Fallopian tube (tissue), 1 donor: ENCODE measurements around the gene SF3B5.

- PRO-cap, result no peak
Measured at GRCh38 chr6:143332930-143333561, 117.4 kb downstream of the ADAT2 start.

DNA sequence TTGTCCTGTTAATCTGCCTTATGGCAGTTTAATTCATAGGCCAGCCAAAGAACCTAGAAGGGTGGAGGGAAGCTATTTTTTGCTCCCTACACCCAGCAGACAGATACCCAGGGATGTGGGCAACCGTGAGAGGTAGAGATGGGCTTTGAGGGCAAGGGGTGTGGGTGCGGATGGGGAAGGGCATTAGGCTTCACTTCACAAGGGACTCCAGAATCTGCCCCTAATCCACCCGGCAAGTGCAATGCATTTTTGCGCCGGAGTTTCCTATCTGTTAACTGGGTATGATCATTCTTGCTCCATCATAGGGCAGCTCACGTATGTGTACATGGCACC, 24.7 kb upstream of the FUCA2 start:
- PRO-cap, result no peak

- PRO-cap, result no peak
Measured at GRCh38 chr6:143538139-143538493, 26.6 kb upstream of the FUCA2 start.

DNA sequence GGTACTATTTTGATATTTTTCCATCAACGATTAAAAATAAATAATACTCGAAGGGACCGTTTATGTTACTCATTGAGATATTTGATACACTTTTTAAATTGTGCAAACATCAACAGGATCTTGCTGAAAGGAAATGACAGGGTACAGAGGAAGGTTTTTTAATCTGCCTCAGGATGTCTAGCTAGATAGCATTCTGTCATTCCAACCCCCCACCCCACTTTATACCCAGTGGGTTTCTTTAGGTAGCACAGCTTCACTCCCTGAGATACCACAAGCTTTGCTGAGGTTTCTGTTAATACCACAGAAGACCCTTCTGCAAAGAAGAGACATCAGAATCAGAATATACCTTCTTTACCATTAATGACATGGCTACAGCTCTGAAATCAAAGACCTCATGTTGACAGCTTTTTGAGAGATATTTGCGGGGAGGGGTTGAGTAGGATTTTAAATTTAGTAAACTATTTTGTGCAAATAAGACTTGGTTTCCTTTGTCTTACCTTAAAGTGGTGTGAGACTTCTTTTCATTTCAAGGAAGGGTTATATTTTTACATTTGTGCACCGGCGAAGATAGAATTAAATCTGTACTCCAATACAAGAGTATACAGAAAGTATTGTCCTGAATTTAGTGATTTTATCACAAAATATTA, 1.4 kb downstream of the PHACTR2 start:
- PRO-cap, result no peak

GRCh38 chr6:143755479-143755891, 77.7 kb downstream of the PHACTR2 start:
- PRO-cap, result no peak

- PRO-cap, result no peak
Measured at GRCh38 chr6:143949274-143949820, 58.7 kb downstream of the PLAGL1 start.

DNA sequence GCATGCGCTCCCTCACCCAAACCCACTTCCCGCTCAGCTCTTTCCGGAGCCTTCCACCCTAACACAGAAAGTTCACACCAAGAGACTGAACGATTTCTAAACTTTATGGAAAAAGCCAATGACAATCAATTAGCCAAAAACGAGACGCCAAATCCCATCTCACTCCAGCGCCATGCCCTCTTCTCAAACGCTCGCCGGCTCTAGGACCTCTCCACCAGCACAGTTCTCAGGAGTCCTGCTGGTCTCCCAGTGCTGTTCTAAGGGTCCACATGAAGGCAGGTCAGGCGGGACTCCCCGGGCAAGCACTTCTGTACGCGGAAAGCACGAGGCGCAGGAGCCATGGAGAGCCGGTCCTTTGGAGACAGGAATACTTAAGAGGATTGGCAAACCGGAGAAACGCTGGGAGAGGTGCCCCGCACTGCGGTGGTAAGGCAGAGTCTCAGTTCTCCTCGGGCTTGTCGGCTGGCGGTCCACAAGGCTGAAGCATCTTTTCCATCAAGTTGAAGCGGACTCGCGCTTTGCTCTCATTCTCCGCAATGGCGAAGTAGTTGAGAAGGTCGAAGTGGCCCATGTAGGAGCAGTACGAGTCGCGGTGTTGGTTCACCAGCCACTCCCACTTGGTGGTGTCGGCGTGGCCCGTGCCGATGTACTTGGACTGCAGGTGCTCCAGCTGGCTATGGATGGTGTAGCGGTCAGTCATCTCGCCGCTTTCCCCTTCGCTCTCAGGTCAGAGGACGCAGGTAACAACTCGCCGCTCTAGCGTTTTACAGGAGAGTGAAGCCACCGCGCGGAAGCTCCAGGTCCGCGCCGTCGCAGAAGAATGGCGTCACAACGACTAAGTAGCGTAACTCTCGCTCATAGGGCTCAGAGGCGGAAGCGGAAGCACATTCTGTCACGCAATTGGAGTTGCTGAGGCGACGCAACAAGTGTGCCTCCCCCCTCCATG, at the start of gene SF3B5:
TSS of gene SF3B5 (minus strand) at position 776 of the 946 bp plus-strand sequence.
- PRO-cap, result bidirectional peak, plus-strand start outside the sequence, minus-strand start at position 822 of the sequence

DNA sequence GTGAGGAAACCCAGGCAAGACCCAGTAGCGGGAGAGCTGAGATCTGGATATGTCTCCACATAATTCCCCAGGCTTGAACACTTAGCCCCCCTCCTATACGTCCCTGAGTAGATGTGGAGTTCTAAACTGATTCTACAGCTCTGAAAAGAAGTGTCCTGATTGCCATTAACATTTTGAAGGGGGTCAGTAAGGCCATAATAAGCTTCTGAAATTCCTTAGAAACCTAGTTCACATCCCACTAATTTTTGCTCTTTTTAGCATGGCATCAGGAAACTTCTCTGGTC, 20.7 kb downstream of the STX11 start:
- PRO-cap, result no peak

DNA sequence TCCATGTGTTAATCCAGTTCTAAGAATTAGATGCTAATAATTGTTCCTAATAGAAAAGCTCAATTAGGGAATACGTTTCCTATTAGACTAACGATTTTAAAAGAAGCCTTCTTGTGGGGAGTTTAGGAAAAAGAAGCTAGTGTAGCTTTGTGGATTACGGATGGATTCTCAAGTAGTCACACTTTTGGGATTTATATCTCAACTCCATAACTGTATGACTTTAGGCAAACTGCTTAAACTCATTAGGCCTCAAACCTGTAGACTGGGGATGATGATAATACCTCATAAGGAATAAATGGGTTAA, 27.6 kb downstream of the STX11 start:
- PRO-cap, result no peak

DNA sequence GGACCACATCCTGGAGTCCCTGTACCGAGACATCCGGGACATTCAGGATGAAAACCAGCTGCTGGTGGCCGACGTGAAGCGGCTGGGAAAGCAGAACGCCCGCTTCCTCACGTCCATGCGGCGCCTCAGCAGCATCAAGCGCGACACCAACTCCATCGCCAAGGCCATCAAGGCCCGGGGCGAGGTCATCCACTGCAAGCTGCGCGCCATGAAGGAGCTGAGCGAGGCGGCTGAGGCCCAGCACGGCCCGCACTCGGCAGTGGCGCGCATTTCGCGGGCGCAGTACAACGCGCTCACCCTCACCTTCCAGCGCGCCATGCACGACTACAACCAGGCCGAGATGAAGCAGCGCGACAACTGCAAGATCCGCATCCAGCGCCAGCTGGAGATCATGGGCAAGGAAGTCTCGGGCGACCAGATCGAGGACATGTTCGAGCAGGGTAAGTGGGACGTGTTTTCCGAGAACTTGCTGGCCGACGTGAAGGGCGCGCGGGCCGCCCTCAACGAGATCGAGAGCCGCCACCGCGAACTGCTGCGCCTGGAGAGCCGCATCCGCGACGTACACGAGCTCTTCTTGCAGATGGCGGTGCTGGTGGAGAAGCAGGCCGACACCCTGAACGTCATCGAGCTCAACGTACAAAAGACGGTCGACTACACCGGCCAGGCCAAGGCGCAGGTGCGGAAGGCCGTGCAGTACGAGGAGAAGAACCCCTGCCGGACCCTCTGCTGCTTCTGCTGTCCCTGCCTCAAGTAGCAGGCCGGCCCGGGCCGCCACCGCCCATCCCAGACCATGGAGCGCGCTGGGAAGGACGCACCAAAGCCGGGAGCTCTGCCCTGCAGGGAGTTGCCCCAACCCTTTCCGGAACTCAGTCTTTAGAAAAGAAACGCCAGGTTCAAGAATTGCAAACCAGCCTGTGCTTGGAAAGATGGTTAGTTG, 36.7 kb downstream of the STX11 start:
- PRO-cap, result no peak

DNA sequence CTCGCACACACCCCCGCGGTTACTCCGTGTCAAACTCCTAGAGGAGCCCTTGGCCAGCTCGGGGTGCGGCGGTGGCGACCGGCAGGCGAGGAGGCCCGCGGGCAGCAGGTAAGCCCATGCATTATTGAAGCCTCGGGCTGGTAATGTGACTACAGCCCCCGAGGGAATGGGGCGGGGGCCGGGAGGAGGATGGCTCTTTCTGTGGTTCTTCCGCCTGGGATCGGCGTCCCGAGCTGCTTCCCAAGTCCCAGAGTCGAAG, 508 bp downstream of the UTRN start:
- PRO-cap, result bidirectional peak, plus-strand start at position 124 of the sequence, minus-strand start outside the sequence

GRCh38 chr6:144286619-144287342, 1.6 kb downstream of the UTRN start:
- PRO-cap, result bidirectional peak, plus-strand start at chr6:144286972, minus-strand start at chr6:144286686; bidirectional peak, plus-strand start at chr6:144287153, minus-strand start at chr6:144287177; bidirectional peak, plus-strand start at chr6:144287243, minus-strand start at chr6:144287277

- PRO-cap, result unidirectional peak, plus-strand start at chr6:144301958
Measured at GRCh38 chr6:144301841-144302040, 16.6 kb downstream of the UTRN start.

DNA sequence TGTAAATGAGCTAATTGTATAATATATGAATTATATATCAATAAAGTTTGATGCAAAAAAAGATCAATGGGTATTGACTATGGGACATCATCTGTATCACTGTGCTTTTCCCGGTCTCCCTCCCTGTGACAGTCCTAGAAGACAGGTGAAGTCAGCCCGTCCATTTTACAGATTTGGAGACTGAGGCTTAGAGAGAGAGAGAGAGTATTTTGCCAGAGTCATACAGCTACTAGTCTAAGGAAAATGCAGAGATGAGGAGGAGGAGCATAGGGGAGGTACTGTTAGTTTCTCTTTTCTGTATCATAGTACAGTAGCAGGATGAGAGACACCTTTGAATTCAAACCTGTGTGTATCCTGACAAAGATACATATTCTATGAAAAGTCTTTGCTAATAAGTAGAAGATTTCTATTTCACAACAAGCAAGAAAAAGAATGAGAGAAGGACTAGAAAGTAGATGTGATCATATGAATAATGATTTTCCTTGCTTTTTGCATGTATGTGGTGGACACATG, 57.7 kb downstream of the UTRN start:
- PRO-cap, result no peak

DNA sequence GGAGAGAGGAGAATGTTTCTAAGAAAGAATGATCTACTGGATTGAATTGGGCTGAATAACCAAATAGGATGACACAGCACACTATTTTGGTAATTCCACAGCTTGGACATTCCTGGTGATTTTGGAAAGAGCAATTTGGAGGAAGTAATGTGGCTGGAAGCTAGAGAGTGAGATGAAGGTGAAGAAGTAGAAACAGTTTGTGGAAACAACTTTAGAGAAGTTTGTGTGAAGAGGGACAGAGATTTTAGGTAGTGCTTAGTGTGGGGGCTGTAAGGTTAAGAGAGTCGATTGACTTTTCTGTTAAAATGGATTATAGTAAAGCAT, 280.5 kb downstream of the UTRN start:
- PRO-cap, result no peak

GRCh38 chr6:144661221-144661637, 376.1 kb downstream of the UTRN start:
- PRO-cap, result unidirectional peak, minus-strand start at chr6:144661407; unidirectional peak, minus-strand start at chr6:144661551

DNA sequence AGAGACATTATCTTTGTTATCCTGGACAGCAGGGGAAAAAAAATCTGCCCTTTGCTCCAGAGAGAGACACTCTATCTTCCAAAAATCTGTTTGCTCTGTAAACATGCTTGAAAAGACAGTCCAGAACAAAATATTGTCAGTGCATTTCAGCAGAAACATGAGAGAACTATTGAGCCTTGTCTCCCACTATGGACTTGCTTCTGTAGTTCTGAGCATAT, 468.1 kb downstream of the EPM2A start:
- PRO-cap, result no peak

DNA sequence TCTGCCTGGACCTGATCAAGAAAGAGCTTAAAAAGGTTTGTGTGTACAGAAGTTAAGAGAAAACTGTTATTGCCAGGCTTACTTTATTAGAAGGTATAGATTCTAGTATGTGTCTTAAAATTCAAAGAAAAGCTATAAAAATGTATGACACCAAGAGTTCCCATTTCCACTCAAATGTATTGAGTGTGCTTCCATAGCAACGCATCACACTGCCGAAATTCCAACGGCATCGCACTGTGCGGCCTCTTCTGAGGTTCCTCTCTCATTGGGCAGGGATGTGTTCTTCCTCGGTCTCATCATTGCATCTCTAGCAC, 171.4 kb downstream of the ADGB start:
- PRO-cap, result no peak

DNA sequence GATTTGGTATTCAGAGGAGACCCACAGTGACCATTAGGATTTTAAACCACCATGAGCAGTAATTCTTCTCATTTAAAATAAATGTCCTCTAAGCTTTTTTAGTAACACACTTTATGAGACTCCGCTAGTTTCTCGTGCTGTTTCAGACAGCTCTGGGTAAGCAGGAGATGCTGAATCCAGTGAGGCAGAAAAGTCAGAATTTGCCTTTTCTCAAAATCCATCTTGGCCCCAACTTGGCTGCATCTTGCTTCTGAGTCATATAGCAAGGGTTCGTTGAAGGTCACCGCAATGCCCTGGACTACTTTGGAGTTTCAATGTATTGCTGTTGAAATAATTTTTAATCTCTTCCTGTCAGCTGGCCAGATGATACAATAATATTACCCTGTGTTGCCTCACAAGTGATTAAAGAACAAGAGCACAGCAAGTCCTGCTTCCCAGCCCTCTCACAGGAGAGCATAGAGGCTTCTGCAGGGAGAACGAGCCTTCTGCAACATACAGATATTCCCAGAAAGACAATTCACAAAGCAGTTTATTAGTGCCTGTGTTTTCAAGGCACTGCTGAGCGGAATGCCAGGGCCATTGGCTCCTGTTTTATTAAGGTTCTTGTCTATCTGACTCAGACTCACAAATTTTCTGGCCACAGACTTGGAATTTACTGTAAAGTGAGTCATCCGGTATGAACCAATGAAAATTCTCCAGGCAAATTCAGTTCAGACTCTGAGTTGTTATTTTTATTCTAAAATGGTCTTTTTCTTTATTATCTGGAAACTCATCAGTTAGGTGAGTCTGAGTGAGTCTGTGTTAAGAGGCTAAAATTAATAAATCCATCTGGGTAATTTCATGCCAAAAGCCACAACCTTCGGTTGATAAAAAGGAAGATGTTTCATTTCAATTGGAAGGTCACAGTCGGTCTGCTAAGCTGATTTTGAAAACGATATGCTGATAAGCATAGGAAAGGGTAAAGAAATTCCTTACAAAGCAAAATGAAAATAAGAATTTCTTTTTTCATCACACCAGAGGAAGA, 289.6 kb upstream of the STXBP5 start:
- PRO-cap, result no peak

DNA sequence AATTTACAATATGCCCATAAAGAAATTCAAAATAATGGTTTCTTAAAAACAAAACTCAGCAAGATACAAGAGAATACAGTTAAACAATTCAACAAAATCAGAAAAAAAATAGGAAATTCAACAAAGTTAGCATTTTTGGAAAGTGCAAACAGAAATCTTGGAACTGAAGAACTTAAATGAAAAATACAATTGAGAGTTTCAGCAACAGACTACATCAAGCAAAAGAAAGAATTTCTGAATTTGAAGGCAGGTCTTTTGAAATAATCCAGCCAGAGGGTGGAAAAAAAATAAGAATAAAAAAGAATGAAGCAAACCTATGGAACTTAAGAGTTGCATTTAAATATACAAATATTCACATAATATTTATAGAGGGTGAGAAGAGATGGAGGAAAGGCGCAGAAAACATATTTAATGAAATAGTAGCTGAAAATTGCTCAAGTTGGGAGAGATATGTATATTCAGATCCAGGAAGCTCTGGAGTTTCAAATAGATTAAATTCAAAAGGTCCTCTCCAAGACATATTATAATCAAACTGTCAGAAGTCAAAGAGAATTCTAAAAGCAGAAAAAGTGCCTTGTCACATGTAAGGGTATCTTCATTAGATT, 92.5 kb downstream of the STXBP5 start:
- PRO-cap, result no peak